ENCODE measurements around a stretch of chr20.

GRCh38 chr20:47705050-47705780 is 80.1 kb downstream of the SULF2 start:
- PRO-cap, 10 experiments: no peak in any of the 10 experiments

- PRO-cap, 10 experiments: no peak in any of the 10 experiments
Measured at GRCh38 chr20:47712958-47713686, 72.2 kb downstream of the SULF2 start.

DNA sequence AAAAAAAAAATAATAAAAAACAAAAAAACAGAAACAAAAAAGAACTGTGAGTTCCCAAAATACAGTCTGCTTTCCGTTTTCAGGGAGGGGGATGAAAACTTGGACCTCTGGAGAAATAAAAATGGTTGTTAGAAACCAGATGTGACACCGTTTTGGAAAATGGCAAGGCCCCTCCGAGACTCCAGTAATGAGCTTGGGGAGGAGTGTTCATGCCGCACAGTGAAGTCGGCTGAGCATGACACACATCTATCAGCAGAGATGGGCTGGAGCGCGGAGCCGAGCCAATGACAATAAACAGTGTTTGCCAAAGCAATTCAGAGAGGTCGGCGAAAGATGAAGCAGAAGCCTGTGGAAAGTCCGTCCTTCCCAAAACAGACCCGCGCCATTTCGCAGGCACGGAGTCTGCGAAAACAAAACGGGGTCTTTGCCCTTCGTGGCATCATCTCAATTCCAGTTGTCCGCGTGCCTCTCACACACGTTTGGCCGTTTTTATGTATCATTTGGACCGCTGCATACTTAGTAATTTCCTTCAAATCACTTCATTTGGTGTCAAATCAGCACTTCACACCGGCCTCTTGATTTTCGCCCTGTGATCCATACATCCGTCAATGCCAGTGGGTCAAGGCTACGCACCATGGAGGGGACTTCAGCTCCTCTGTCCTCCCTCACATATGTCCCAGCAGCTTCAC is 71.4 kb downstream of the SULF2 start:
- PRO-cap, 10 experiments: peak in 1 of 10 experiments; most common plus-strand start position 312 of the sequence (in 1)

DNA sequence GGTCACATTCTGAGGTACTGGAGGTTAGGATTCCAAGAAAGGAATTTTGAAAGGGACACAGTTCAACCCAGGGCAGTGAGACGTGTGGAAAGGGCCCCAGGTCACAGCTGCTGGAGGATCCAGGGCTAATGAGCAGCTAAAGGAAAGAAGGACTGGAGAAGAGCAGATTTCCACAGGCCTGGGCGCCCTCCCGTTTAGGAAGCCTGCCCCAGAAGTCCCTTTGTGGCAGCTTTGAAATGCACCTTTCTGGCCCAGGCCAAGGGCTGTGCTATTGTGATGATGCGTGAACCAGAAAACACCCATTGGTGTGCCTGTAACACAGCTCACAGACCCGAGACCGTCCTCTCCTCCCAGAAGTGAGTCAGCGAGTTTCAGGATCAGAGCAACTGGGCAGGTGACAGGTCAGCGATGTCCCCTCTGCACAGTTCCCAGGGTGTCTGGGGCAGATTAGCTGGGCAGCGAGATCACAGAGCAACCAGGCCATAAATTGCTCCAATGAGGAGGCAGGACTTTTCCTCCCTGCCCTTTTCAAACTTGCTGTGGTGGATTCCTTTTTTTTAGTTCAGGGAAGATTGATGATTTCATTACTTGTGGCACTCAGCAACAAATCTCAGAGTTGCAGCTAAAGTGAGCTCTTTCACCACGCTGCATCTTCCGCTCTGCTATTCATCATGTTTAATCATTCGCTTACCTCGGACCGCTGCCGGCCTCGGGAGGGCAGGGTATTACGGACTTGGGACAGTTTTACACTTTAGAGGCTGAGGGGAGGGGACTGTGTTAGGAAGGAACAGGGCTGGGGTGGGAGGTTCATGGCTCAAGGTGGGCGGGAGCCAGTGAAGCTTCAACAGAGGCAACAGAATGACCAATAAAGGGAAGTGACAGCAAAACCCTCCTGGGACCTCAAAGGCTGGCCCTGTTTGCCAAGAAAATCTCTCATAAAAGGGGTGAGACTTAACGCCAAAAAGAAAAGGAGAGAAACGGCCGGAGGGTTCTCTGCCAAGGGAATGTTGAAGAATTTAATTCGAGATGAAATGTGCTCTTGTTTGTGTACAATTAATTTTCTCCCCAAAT is 72.1 kb upstream of the SULF2 start:
- PRO-cap, 10 experiments: no peak in any of the 10 experiments

- PRO-cap, 10 experiments: peak in 1 of 10 experiments; most common plus-strand start chr20:47972456 (in 1)
Measured at GRCh38 chr20:47972013-47972895, 187.0 kb upstream of the SULF2 start.

GRCh38 chr20:48295271-48295857 is 510.1 kb upstream of the SULF2 start:
- PRO-cap, 10 experiments: no peak in any of the 10 experiments

GRCh38 chr20:48311504-48312108 is 516.2 kb downstream of the PREX1 start:
- PRO-cap, 10 experiments: no peak in any of the 10 experiments

GRCh38 chr20:48373995-48374260 is 453.9 kb downstream of the PREX1 start:
- PRO-cap, 10 experiments: peak in 2 of 10 experiments; most common minus-strand start chr20:48374197 (in 1)

- PRO-cap, 10 experiments: no peak in any of the 10 experiments
Measured at GRCh38 chr20:48538422-48538847, 289.4 kb downstream of the PREX1 start.

DNA sequence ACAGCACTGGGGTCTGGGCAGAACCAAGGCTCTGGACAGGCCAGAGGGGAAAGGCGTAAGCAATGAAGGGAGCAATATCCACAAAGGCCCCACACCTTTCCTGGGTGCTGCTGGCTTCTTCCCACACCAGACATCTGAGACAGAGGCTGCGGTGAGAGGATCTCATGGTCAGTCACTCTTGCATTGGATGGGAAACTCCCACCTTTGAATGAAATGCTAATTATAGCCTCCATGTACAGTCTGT is 286.4 kb downstream of the PREX1 start:
- PRO-cap, 10 experiments: no peak in any of the 10 experiments

DNA sequence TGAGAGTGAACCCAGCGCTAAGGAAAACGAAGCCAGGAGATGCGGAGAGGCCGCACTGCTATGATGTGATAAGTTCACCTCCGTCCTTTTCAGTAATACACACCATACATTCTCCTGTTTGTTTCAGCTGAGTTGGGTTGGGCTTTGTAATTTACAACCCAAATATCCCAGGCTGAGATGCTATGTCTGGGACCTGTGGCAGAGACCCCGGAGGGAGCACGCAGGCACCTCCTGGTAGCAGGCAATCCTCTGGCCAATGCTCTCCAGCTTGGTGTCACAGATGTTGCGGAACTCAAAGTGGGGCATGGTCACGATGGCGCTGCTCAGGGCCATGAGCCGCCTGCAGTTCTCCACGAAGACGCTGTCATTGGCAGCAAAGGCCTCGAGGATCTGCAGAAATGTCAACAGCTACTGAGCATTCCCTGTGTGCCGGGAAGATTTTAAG is 177.1 kb downstream of the PREX1 start:
- PRO-cap, 10 experiments: no peak in any of the 10 experiments

DNA sequence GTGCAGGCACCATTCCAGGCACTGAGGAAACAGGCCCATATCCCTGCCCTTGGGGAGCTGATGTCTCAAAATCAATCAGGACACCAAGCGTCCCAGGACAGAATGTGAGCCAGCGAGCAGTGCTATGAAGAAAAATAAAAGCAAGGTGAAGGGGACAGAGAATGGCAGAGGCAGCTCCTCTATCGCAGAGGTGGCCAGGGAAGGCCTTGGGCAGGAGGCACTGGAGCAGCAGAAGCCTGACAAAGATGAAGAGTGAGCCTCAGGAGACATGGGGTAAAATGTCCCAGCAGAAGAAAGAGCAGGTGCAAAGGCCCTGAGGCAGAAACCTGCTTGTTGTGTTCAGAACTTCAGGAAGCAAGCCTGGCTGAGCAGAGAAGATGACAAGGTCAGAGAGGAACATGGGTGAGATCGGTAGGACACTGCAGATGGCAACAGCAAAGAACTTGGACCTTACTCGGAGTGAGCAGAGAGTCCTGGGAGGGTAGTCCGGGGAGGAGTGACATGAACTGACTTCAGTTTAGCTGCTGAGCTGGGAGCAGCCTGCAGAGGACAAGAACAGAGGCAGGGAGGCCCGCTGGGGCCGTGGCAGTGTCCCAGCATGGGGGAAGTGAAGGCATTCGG is 106.5 kb downstream of the PREX1 start:
- PRO-cap, 10 experiments: no peak in any of the 10 experiments

DNA sequence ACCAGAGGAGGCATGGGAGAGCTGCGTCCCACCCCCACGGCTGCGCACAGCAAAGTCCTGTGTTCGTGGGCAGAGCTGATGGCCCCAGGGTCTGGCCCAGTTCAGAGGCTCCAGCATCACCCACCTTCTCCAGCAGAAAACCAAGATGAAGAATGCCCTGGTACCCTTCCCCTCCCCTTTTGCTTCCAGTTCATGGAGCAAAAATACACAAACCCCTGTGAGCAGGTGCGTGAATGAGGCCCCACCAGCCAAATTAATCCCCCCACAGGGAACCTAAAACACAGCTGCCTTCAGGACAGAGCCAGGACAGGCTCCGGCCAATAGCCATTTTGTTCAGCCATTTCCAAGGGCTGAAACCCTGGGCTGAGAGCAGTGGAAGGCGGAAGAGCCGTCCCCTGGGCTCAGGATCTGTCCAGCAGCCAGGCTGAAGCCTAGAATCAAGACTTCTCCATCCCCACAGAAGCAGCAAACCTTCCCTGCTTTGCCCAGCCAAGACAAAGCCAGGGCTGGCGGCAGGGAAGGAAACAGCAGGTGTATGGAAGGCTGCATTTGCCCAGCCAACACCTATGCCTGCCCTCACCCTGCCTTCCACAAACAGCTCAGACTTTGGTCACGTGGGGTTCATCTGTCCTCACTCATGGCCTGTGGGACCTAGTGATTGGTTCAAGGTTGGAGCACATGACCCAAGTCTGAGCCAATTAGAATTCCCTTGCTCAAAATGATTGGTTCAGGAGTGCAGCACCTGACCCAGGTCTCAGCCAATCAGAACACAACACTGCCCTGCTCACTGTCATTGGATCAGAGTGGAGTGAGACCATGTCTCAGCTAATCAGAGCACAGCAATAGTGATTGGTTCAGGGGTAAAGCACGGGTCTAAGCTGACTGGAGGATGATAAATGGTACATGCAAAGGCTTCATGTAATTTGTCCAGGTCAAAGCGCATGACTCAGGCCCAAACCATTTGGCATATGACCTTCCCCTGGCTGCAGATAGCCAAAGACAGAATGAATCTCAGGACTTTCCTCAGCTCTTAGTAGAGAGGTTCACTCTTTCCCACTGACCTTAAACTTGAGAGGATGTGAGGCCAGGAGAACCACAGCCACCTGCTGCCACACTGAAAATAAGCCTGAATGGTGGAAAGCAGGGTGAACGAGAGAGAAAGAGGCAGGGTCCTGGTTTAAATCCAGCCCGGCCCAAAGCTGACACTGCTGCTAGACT is 102.4 kb downstream of the PREX1 start:
- PRO-cap, 10 experiments: no peak in any of the 10 experiments

DNA sequence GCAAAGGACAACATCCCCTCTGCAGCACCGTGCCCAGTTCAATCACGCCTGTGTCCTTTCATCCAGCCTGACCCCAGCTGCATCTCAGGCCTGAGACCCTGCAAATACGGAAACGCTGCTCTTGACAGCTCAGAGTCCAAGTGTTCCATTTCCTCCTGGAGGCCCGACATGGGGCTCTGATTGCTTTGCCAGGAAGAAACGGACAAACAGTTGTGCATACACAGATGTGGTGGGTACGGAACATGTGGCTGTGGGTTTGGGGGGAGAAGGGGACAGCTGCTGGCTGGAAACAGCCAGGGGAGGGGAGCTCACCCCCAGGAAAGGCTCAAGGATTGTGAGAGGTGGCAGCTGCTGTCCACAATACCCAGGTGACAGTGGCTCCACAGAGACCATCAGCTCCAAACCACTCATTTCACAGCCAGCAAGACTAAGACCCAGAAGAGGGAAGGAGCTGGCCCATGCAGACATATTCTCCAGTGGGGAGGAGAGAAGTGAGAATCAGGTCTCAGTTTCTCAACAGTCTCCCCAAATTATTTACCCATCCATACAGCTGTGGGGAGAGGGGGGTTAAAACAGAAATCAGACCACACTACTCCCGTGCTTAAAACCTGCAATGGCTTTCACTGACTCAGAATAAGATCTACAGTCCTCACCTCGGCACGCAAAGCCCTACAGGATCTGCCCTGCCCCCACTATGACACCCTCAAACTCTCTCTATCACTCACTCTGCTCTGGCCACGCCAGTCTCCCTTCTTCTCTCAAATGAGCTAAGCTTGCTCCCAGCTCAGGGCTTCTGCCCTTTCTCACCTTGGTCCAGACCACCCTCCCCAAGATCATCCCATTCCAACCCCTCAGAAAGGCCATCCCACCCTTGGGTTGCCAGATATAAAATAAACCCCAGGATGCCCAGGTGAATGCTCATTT is 89.1 kb downstream of the PREX1 start:
- PRO-cap, 10 experiments: no peak in any of the 10 experiments

- PRO-cap, 10 experiments: no peak in any of the 10 experiments
Measured at GRCh38 chr20:48783490-48784340, 44.1 kb downstream of the PREX1 start.

- PRO-cap, 10 experiments: peak in 3 of 10 experiments; most common plus-strand start chr20:48823132 (in 2)
Measured at GRCh38 chr20:48822734-48823466, 4.9 kb downstream of the PREX1 start.

DNA sequence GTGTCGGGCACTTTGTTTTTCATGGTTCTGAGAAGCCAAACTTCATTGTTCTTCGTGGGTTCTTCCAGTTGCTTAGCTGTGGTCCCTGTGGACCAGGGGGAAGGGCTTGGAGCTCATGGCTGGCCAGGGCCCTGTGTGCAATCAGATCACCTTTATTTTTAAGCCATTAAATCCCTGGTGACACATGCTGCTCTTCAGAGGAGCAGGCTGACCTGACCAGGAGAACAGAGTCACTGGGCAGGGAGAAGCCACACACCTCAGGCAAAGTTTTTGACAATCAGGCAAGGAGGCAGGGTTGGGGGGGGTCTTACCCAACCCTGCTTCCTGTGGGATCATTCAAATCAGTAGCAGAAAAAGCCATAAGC is 36.9 kb upstream of the PREX1 start:
- PRO-cap, 10 experiments: no peak in any of the 10 experiments

- PRO-cap, 10 experiments: peak in 2 of 10 experiments; most common plus-strand start chr20:48910748 (in 2)
Measured at GRCh38 chr20:48910134-48910978, 11.2 kb upstream of the ARFGEF2 start.

DNA sequence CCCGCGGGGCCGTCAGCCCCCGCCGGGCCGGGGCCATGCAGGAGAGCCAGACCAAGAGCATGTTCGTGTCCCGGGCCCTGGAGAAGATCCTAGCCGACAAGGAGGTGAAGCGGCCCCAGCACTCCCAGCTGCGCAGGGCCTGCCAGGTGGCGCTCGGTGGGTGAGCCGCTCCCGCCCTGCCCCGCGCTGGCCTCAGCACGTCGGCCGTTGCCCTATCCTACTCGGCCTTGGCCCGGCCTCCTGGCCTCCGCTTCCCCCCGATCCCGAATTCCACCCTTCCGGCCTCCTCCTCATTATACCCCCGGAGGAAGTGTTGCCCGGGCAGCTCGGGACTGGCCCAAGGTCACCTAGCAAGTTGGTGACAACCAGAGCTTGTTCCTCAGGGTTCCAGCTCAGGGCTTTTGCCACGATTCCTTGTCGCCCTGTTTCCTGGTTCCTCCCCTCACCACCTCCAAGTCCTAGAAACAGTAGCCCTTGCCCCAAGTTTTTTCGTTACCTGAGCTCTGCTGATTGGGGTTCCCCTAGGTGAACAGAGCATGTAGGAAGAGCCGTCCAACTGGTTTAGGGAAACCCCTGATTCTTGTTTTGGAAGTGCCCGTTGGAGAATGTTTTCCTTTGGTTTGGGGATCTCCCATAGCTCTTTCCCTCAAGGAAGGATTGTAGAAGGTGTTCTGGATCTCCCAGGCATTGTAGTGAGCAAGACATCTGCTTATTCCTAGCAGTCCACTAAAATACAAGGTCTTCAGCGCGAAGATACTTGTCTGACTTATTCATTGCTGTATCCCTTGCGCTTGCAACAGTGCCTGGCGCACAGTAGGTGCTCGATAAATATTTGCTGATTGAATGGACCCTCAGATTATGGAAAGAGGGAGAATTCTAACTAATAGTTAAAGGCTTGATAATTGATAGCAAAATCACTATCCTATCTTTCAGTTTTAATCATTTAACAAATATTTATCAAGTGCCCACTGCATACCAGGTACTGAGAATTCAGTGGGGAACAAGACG is 648 bp downstream of the ARFGEF2 start:
- PRO-cap, 10 experiments: peak in 6 of 10 experiments; most common plus-strand start position 215 of the sequence (in 1); most common minus-strand start position 270 of the sequence (in 3)

DNA sequence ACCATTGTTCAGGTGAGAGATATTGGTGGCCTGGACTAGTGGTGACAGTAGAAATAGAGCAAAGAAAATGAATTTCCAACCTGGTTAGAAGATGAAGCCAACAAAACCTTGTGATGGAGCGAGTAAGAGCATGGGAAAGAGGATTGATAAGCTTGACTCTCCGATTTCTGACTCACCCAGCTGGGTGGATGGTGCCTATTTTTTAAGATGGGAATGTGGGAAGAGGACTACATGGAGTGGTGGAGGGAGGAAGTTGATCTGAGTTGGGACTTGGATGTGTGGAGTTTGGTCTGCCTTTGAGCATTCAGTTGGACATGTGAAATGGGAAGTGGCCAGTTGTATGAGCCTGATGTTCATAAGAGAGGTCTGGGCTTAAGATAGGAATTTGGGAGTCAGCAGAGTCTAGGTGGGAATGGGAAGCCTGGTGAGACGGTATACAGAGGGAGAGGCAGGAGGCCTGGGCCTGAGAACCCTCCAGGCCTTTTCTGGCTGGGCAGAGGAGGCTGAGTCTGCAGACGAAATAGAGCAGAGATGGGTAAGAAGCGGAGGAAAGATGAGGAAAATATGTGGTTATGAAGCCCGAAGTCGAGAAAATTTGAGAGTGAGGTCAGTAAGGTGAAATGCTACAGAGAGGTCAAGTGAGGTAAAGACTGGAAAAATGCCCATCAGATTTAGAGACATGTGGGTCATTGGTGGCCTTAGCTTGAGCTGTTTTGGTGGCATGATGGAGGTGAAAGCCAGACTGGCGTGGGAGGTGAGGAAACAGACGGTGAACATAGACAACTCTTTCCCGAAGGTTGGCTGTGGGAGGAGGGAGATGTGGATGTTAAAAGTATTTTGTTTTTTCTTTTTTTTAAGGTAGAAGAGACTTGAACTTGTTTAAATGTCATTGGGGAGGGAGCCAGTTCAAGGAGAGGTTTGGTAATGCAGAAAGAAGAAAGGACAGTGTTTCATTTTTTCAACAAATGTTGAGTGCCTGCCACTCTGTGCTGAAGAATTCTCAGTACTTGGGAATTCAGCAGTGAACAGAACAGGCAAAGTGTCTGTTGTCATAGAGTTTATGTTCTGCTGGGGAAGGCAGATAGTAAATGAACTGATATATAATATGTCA is 9.2 kb downstream of the ARFGEF2 start:
- PRO-cap, 10 experiments: no peak in any of the 10 experiments

All from Metastatic Breast Carcinoma in the Brain (tissue), 10 donors.